Heart (tissue), 3 donors: ENCODE measurements around a stretch of chr5.

GRCh38 chr5:11710694-11710893, 193.7 kb downstream of the CTNND2 start:
- RAMPAGE, long total RNA, 2 experiments: no peak in any of the 2 experiments

GRCh38 chr5:11760850-11761330, 143.4 kb downstream of the CTNND2 start:
- RAMPAGE, long total RNA, 2 experiments: no peak in any of the 2 experiments

GRCh38 chr5:11851833-11852501, 52.3 kb downstream of the CTNND2 start:
- RAMPAGE, long total RNA, 2 experiments: no peak in any of the 2 experiments

DNA sequence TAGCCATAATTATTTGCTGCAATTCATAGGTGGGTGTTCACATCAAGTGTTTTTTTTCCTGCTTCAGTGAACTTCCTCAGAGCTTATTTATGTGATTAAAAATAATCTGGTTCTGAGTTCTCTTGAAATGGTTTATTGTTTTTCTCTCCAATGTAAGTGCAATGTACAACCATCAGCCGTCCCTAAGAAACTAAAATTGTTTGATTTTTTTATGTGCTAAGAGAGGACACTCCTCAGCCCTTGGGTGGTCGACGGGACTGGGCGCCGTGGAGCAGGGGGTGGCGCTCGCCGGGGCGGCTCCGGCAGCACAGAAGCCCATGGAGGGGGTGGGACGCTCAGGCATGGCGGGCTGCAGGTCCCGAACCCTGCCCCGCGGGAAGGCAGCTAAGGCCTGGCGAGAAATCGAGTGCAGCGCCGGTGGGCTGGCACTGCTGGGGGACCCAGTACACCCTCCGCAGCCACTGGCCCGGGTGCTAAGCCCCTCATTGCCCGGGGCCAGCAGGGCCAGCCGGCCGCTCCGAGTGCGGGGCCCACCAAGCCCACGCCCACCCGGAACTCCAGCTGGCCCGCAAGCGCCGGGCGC, 669.6 kb upstream of the CTNND2 start:
- RAMPAGE, long total RNA, 2 experiments: no peak in any of the 2 experiments

- RAMPAGE, long total RNA, 2 experiments: no peak in any of the 2 experiments
Measured at GRCh38 chr5:14008780-14009450, 64.4 kb upstream of the DNAH5 start.

GRCh38 chr5:14010836-14012192, 66.8 kb upstream of the DNAH5 start:
- RAMPAGE, long total RNA, 2 experiments: no peak in any of the 2 experiments

- RAMPAGE, long total RNA, 2 experiments: no peak in any of the 2 experiments
Measured at GRCh38 chr5:14035784-14036534, 91.5 kb upstream of the DNAH5 start.

DNA sequence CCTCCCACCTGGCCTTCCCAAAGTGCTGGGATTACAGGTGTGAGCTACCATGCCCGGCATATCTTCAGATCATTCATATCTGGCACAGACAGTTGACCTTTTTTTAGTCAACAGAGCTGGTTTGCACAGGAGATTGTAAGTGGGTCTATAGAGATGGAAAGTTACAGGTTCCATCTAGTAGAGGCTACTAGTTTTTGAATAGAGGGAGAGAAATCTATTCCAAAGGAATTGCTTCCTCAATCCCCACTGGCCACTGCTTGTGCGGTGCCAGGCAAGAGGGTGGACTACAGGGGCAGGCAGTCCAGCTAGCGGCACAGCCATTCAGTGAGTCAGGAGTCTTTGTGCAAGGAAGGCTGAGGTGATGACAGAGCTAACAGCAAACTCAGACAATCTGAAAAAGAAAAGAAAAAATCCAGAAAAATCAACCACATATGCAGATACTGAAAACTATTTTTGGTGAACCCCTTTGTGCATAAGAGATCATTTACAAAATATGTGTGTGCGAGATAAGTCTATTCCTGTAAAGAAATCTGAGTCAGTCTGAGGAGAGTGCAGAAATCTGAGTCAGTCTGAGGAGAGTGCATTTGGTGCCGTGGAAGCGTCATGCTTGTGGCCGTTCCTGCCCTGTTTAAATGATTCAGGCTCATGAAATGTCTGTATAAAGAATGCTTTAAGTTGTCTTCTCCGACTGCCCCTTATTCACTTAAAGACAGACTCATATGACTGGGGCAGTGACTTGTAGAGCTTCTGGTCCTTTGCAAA, 47.0 kb downstream of the TRIO start:
- RAMPAGE, long total RNA, 2 experiments: no peak in any of the 2 experiments

GRCh38 chr5:14211979-14212527, 68.9 kb downstream of the TRIO start:
- RAMPAGE, long total RNA, 2 experiments: no peak in any of the 2 experiments

DNA sequence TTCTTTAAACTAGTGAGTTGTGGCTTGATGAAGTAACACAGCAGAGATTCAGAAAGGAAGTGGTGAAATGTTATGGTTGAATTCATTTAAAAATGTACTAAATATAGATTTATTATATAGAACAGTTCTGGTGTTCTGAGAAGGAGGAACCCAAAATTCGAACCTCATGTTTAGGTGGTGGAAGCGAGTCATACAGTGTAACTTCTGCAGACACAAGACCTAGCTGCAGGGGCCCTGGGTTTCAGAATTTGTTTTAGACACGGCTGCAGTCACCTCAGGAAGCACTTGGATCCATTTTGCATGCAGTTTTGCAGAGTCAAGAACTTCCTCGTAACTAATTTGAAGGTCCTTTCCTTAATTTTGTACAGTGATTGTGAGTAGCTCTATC, 188.3 kb downstream of the TRIO start:
- RAMPAGE, long total RNA, 2 experiments: no peak in any of the 2 experiments

DNA sequence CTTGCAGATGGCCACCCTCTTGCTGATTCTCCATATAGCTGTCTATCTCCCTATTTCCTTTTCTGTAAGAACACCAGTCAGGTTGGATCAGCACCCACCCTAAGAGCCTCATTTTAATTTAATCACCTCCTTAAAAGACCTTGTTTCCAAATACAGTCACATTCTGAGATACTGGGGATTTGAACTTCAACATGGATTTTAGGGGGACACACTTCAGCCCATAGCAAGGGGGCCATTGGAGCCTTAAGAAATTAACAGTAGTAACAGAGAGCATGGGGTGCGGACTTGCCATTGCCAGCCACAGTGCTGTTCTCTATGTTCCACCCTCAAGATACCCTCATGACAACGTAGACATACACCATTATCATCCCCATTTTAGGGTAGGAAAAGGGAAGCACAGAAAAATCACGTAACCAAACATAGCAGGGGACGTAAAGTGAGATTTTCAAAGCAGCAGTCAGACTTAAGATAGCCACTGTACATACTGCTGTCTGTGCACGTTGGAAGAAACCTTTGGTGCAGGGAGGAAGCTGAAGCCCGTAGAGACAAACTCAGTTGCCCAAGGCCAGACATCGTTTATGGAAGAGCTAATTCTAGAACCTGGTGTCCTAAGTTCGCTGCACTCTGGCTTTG, 149.6 kb upstream of the OTULINL start:
- RAMPAGE, long total RNA, 2 experiments: no peak in any of the 2 experiments

GRCh38 chr5:14444533-14445348, 136.9 kb upstream of the OTULINL start:
- RAMPAGE, long total RNA, 2 experiments: no peak in any of the 2 experiments

- RAMPAGE, long total RNA, 2 experiments: no peak in any of the 2 experiments
Measured at GRCh38 chr5:14452457-14453250, 128.9 kb upstream of the OTULINL start.

- RAMPAGE, long total RNA, 2 experiments: no peak in any of the 2 experiments
Measured at GRCh38 chr5:14510350-14510594, 71.3 kb upstream of the OTULINL start.

DNA sequence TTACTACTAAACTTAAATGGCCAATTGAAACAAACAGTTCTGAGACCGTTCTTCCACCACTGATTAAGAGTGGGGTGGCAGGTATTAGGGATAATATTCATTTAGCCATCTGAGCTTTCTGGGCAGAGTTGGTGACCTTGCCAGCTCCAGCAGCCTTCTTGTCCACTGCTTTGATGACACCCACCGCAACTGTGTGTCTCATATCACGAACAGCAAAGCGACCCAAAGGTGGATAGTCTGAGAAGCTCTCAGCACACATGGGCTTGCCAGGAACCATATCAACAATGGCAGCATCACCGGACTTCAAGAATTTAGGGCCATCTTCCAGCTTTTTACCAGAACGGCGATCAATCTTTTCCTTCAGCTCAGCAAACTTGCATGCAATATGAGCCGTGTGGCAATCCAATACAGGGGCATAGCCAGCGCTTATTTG, 12.7 kb upstream of the OTULIN start:
- RAMPAGE, long total RNA, 2 experiments: no peak in any of the 2 experiments

DNA sequence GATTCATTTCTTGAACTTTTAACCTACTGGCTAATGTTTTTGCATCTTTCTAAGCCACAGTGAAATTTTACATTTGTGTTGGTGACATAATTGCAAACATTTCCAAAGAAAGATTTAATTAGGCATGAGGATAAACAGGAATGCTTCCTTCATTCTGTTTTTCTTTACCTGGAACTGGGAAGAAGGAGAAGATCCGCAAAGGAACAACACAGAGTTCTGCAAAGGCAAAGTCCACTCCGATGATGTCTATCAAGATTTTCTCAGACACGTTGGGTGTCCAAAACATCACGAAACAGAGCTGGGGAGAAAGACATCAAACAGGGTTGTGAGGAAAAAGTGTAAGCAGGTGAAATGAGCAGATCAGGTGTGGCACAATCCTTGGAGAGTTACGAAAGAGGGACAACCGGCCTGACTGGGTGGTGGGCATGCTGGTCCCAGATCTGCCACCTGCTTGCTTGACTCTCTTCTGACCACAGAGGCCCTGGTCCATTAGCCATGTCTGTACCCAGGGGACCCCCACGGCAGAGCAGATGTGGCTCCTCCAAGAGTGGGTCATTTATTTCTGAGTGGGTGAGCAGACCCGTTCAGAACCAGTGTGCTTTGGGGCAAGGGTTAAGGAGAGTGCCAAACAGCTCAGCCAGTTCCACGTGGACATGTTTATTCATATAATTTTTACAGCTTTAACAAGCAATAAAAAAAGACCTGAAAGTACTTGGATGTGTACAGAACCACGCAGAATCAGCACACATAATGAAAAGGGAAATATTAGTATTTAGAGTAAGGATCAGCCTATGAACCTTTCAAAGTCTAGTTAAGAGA, 52.2 kb downstream of the OTULIN start:
- RAMPAGE, long total RNA, 2 experiments: no peak in any of the 2 experiments

DNA sequence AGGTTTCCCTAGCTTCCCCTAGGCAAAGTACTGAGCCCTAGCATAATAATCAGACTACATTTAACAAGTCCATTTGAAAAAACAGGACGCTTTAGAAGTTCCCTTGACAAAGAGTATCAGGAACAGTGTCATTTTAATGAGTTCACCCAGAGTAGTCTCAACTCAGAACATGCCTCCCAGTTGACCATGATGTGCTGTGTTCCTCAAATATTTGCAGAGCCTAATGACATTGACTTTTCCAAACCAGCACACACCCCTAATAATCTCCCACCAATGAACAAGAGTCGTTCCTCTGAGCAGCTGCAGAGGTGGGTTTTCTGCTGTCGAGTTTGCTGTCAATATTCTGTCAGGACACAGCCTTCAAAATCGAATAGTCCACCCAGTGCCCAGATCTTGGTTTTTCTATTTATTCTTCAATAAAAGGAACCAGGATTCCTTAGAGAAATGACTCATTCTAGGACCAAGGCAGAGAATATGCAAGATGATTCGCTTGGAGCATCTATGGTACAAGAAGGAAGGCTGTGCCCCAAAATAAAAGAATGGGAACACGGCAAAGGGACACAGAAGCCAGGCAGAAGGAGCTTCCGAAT, 57.6 kb downstream of the OTULIN start:
- RAMPAGE, long total RNA, 2 experiments: no peak in any of the 2 experiments

DNA sequence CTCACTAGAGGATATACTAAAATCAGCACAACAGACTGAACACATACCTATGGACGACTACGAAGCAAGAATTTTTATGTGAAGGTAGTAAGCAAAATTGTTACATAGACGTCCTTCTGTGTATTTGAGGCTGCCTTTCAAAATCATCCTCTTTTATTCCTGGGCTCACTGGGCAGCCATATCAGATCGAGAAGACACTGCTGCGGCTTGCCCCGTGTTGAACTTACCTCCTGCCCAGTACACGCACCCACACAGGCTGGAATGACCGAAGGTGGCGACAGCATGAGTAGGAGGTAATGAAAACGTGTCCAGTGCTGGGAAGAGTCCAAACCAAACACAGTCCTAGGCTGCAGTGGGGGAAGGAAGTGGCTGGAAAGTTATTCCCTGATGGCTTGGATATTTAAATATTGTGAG, 41.5 kb downstream of the ANKH start:
- RAMPAGE, long total RNA, 2 experiments: no peak in any of the 2 experiments

DNA sequence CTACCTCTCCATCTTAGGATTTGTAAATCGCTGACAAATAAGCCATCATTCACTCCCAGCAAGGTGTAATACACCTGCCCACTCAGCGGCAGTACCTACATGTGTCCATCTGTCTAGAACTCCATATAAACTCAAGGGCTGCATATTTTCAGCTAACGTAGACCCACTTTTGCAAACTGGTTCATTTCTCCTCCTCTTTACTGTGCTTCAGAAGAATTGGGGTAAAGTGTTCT, 2.7 kb downstream of the ANKH start:
- RAMPAGE, long total RNA, 2 experiments: no peak in any of the 2 experiments

DNA sequence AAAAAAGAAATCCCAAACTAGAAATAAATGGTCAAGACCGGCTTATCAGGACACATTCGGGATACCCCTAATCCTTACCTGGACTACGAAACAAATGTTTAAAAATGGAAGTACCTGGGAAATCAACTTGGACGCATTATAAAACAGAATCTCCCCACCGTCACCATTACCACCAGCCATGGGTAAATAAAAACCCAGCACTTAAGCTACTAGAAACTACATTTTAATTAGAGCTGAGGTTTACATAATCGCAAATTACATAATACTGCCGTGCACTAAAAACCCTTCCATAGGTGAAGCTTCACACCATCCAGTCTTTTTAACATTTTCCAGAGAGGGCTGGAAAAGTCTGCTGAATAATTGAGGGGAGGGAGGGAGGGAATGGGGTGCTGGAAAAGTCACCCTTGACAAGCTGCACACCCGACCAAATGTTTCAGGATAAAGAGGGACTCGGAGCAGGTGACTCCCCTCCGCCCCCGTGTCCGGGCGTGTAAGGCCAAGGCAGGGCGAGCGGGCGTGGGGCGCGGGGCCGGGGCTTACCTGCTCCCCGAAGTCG, 688 bp downstream of the ANKH start:
- RAMPAGE, long total RNA, 2 experiments: no peak in any of the 2 experiments